ENCODE measurements around the gene CUTA.

GRCh38 chr6:32664060-32665513 is 1.9 kb downstream of the HLA-DQB1 start:
- PRO-cap, 4 experiments = peak in 1 of 4 experiments; most common plus-strand start chr6:32664985 (in 1); most common minus-strand start chr6:32664872 (in 1)
- RAMPAGE, long total RNA, 2 experiments = no peak in any of the 2 experiments

GRCh38 chr6:32826582-32827655 is 10.1 kb upstream of the HLA-DOB start:
- PRO-cap, 4 experiments = no peak in any of the 4 experiments
- RAMPAGE, long total RNA, 2 experiments = no peak in any of the 2 experiments

DNA sequence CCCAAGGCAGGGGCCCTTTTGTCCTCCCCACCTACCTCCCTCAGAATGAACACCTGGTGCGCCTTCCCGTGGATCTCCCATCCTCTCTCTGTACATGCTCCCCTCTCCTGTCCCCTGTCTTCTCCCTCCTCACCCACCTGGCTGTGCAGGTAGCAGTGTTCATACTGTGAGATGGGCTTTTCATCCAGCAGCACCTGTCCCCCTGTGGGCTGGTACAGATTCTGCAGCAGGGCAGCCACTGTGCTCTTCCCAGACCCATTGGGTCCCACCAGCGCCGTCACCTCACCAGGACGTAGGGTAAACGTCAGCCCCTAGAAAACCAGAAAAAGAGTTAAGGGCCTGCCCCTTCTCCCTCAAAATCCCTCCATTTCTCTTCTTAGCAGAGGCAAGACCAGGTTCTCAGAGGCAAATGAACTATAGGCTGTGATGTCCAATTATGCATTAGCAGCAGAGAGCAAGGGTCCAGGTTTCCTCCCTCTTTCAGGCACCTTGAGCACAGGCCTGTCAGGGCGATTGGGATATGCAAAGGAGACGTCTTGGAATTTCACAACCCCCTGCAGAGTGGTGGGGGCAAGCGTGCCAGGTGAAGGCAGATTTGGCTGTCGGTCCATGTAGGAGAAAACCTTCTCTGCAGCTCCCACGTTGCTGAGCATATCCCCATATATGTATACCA is 8.3 kb downstream of the TAP2 start:
- PRO-cap, 4 experiments = no peak in any of the 4 experiments
- RAMPAGE, long total RNA, 2 experiments = no peak in any of the 2 experiments

GRCh38 chr6:32839380-32839824 is 863 bp upstream of the TAP2 start:
- PRO-cap, 4 experiments = no peak in any of the 4 experiments
- RAMPAGE, long total RNA, 2 experiments = no peak in any of the 2 experiments

- PRO-cap, 4 experiments = no peak in any of the 4 experiments
- RAMPAGE, long total RNA, 2 experiments = no peak in any of the 2 experiments
Observed at GRCh38 chr6:32861149-32861510, 7.1 kb downstream of the PSMB9 start.

- PRO-cap, 4 experiments = no peak in any of the 4 experiments
- RAMPAGE, long total RNA, 2 experiments = no peak in any of the 2 experiments
Observed at GRCh38 chr6:32941455-32941808, 604 bp upstream of the HLA-DMB start.

DNA sequence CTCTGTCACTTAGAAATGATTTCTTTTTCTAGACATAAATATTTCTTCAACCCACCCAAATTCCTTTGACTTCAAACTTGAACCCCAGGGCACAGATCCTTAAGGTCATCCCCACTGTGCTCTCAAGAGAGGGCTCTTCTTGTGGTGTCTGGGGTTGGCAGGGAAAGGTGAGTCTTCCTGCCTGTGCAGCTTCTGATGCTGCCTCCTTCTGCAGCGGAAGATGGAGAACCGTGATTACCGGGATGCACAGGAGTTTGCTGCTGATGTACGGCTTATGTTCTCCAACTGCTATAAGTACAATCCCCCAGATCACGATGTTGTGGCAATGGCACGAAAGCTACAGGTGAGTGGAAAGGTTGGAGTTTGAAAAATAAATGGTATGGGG is 8.8 kb downstream of the BRD2 start:
- PRO-cap, 4 experiments = no peak in any of the 4 experiments
- RAMPAGE, long total RNA, 2 experiments = start-site peak on the plus strand in 2 of 2 experiments, centred at positions 288 to 318 of the sequence, 23 to 36 reads per replicate

DNA sequence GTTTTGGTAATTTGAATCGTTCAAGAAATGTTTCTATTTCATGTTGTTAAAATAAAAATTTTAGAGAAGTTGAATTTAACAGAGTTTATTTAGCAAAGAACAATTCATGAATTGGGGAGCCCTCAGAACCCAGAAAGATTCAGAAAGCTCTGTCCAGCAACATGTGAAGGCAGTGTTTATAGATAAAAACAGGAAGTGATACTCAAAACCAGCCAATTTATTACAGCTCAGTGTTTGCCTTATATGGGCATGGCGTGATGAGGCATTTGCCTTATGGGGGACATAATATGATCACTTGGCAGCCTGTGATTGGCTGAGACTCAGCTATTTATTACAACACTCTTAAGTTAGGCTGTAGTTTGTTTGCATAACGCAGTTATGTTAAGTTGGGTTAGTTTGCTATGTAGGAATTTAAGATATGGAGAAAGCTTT is 13.8 kb upstream of the HLA-DPB1 start:
- PRO-cap, 4 experiments = peak in 1 of 4 experiments; most common minus-strand start position 137 of the sequence (in 1)
- RAMPAGE, long total RNA, 2 experiments = no peak in any of the 2 experiments

- PRO-cap, 4 experiments = no peak in any of the 4 experiments
- RAMPAGE, long total RNA, 2 experiments = no peak in any of the 2 experiments
Observed at GRCh38 chr6:33072398-33073232, 3.2 kb upstream of the HLA-DPB1 start.

DNA sequence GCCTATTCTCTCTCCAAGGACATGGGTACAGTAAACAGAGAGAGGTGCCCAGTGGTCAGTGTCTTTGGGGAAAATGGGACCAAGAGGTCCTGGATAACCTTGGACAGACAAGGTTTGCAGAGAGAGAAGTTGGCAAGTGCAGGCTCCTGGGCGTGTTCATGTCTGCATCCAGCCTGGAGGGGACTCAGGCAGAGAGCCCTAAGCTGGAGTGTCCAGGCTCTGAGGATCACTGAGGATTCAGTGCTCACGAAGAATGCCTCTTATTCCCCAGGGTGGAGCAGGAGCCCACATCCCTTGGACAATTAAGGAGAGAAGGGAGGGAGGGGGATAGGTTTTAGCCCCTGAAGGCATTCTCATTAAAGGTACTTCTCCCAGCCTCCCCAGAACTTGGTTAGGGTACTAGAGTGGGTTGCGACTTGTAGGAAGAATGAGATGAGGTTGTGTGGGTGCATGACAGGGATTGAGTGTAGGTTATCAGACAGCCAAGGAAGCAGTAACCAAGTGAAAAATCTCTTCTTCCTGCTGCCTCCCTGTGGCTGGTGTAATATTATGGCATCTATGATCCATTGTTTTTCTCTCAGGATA is 623 bp downstream of the HLA-DPB1 start:
- PRO-cap, 4 experiments = no peak in any of the 4 experiments
- RAMPAGE, long total RNA, 2 experiments = no peak in any of the 2 experiments

- PRO-cap, 4 experiments = peak in 3 of 4 experiments; most common plus-strand start chr6:33112457 (in 3); most common minus-strand start chr6:33112285 (in 1)
- RAMPAGE, long total RNA, 2 experiments = no peak in any of the 2 experiments
Observed at GRCh38 chr6:33112231-33112656, 36.5 kb downstream of the HLA-DPB1 start.

DNA sequence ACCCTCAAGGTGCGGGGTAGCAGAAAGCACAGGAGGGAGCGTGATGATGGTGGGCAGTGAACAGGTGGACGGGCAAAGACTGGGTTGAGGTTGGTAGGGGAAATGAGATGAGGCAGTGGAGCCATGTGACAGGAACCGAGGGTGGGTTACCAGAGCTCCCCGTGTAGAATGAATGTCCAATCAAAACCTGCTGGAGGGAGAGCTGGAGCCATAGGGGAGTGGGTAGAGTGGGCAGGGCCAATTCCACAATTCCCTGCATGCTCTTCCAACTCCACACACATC is 38.0 kb downstream of the HLA-DPB1 start:
- PRO-cap, 4 experiments = no peak in any of the 4 experiments
- RAMPAGE, long total RNA, 2 experiments = no peak in any of the 2 experiments

DNA sequence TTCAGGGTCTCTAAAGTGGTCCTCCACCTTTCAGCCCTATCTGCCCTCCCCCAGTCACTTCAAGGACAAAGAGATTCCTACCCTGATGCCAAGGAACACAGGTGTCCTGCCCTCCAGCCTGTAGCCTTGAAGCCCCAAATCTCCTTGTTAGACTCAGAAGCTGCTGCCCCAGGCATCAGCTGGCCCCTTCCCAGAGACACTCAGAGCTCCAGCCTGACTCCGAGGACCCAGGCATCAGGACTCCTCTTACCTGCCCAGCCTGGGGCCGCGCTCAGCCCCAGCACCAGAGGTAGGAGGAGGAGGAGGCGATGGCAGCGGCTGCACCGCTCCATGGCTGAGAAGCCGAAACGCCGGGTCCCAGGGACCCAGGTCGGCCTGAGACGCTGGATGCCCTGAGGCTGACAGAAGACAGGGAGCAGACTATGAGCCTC is 343 bp downstream of the COL11A2 start:
- PRO-cap, 4 experiments = no peak in any of the 4 experiments
- RAMPAGE, long total RNA, 2 experiments = no peak in any of the 2 experiments

DNA sequence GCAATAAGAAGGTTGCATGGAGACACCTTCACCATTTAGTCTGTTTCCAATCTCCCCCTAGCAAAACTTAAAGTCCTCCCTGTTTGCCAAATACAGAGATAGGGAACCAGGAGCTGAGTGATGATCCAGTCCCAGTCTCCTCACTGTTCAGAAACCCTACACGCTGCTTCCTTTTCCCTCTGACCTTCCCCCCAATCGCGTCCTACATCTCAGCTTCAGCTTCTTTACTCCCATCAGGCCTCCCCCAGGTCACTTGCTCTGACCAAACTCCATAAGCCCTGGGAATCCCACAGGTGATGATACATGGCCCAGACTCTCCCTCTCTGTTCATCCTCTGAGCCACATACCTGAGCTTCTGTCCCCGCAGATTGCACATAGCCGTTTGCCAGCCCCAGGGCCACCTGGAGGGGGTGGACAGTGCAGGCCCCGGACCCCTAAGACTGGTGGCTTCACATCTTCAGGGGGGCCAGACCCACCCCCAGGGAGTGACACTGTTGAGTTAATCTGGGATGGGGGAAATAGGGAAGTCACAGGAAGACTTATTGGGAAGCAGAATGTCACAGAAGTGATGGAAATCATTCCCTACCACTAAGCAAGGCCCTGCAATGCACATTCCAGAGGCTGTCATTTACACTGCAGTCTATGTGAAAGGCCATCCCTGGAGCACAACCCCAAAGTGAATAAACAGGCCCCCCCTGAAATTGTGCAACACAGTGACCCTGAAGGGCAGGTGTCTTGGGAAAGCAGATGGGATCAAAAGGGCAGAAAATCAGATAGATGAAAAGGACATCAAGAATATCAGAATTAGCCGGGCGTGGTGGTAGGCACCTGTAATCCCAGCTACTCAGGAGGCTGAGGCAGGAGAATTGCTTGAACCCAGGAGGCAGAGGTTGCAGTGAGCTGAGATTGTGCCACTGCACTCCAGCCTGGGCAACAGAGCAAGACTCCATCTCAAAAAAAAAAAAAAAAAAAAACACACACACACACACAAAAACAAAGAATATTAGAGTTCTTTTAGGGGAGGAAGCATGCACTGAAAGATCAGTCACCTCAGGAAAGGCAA is 2.2 kb downstream of the RXRB start:
- PRO-cap, 4 experiments = peak in 1 of 4 experiments; most common plus-strand start position 801 of the sequence (in 1)
- RAMPAGE, long total RNA, 2 experiments = no peak in any of the 2 experiments

DNA sequence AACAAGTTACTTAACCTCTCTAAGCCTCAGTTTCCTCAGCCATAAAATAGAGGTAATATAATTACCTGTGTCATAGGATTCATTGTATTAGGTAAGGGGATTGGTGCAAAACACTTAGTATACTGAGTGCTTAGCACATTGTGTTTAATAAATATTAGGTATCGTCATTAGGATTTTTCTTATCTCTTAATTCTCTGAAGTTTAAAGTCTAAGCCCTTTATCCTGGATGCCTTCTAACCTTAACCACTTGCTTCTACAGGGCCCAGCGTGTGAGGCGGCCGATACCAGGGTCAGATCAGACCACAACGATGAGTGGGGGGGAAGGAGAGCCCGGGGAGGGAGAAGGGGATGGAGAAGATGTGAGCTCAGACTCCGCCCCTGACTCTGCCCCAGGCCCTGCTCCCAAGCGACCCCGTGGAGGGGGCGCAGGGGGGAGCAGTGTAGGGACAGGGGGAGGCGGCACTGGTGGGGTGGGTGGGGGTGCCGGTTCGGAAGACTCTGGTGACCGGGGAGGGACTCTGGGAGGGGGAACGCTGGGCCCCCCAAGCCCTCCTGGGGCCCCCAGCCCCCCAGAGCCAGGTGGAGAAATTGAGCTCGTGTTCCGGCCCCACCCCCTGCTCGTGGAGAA is 2.7 kb downstream of the RING1 start:
- PRO-cap, 4 experiments = no peak in any of the 4 experiments
- RAMPAGE, long total RNA, 2 experiments = no peak in any of the 2 experiments

DNA sequence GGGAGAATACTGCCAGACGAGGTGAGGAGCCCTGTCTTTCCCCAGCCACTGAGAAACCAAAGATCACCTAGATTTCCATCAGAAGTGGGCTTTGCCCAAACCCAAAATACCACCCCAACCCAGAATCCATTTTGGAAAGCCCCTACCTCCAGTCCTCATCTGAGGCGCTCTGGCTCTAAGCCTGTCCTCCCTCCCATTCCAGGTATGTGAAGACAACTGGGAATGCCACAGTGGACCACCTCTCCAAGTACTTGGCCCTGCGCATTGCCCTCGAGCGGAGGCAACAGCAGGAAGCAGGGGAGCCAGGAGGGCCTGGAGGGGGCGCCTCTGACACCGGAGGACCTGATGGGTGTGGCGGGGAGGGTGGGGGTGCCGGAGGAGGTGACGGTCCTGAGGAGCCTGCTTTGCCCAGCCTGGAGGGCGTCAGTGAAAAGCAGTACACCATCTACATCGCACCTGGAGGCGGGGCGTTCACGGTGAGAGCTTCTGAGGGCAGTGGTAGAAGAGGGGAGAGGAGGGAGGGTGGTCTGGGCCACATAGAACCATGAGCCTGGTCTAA is 3.3 kb downstream of the RING1 start:
- PRO-cap, 4 experiments = no peak in any of the 4 experiments
- RAMPAGE, long total RNA, 2 experiments = no peak in any of the 2 experiments

DNA sequence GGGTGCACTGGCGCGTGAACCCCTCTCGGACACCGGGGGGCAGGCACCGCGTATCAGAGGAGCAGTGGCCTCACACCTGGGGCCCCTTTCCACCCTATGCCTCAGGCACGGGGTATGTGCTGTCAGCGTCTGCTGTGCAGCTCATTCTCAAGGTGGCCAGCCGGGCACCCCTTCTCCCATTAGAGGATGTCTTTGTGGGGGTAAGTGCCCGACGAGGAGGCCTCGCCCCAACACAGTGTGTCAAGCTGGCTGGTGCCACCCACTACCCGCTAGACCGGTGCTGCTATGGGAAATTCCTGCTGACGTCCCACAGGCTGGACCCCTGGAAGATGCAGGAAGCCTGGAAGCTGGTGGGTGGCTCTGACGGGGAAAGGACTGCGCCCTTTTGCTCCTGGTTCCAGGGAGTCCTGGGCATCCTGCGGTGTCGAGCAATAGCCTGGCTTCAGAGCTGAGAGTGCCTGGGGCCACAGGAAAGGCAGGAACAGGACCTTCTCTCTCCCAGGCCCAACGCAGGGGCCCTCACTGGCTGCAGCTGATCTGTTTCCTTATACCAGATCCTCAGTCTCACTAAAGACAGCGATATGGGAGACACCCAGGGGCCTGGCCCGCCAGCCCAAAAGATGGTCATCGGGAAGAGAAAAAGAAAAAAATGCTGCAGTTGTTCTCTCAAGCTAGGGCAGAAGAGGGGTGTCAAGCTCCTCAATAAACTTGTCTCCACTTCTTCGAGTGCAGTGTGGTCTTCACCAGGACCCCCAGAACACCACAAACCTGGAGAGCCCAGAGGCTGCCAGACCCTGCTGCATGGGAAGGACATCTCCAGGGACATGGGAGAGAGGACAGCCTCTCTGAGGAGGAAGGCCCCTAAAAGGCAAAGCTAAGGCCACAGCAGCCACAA is 1.4 kb downstream of the B3GALT4 start:
- PRO-cap, 4 experiments = no peak in any of the 4 experiments
- RAMPAGE, long total RNA, 2 experiments = no peak in any of the 2 experiments

DNA sequence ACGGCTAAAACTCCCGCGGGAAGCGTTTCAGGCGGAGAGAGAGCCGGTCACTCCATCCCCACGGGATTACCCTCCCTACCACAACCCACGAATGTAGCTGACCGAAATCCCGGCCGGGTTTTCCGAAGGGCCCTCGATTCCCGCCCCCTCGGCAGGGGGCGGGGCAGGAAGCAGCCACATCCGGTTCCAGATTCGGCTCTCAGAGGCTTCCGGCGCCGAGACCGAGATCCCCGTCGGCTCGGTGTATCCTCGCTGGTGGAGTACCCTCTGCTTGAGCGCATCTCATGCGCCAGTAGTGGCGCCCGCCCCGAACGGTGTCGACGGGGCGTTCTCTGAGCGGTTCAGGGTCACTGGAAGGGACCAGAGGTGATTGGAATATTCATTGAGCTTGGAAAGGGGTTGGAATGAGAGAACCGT is 544 bp upstream of the RGL2 start:
- PRO-cap, 4 experiments = peak in 4 of 4 experiments; most common plus-strand start position 203 of the sequence (in 3); most common minus-strand start position 68 of the sequence (in 4)
- RAMPAGE, long total RNA, 2 experiments = start-site peak on the plus strand in 2 of 2 experiments, centred at positions 206 to 214 of the sequence, 15 to 18 reads per replicate

- PRO-cap, 4 experiments = peak in 1 of 4 experiments; most common plus-strand start chr6:33376150 (in 1)
- RAMPAGE, long total RNA, 2 experiments = no peak in any of the 2 experiments
Observed at GRCh38 chr6:33375948-33376275, 15.7 kb upstream of the KIFC1 start.

GRCh38 chr6:33417788-33418566 is at the start of gene CUTA:
TSS of gene CUTA (minus strand) at chr6:33418107.
- PRO-cap, 4 experiments = peak in 4 of 4 experiments; most common plus-strand start chr6:33418474 (in 4); most common minus-strand start chr6:33418058 (in 4)
- RAMPAGE, long total RNA, 2 experiments = start-site peak on the plus strand in 1 of 2 experiments, at chr6:33417898-33418480 at its widest, 12 reads per replicate; start-site peak on the minus strand in 2 of 2 experiments, at chr6:33417887-33418185 at its widest, 269 to 676 reads per replicate

All from right lobe of liver (tissue), 4 donors.